Metastatic Pancreatic Carcinoma in the Ovary (tissue), 1 donor: ENCODE measurements around a stretch of chr1.

GRCh38 chr1:164636388-164636694, 77.4 kb downstream of the PBX1 start:
- PRO-cap: no peak

GRCh38 chr1:164637222-164637915, 78.4 kb downstream of the PBX1 start:
- PRO-cap: no peak

DNA sequence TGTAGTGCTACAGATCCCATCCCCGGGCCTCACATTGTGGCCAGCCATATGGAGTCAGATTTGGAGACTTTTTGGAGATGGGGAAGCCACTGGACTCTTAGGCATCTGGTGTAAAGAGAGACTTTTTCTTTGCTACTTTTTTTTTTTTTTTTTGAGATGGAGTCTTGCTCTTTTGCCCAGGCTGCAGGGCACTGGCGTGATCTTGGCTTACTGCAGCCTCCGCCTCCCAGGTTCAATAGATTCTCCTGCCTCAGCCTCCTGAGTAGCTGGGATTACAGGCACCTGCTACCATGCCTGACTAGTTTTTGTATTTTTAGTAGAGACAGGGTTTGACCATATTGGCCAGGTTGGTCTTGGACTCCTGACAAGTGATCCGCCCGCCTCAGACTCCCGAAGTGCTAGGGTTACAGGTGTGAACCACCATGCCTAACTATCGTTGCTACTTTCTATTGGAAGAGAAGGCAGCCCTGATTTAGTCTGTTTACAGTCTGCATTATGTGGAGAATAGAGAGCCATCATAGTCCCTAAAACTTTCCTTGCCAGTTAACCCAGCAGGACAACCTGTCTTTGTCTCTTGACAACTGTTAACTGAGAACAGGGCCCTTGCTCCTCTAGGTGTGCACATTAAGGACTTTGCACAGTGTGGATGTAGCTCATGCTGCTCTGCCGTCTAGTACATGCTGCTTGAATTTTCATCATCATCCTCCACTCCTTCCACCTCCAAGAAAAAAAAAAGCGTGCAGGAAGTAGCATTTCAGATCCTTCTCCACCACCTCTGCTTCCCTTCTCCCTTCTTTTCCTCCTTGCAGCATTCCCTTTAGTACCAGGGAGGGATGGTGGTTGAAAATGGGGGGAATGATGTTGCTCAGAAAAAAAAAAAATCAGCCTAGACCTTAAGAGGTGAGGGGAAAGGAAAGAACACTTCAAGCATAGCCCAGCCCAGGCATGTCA, 91.4 kb downstream of the PBX1 start:
- PRO-cap: no peak

- PRO-cap: no peak
Observed at GRCh38 chr1:164773410-164773996, 214.5 kb downstream of the PBX1 start.

DNA sequence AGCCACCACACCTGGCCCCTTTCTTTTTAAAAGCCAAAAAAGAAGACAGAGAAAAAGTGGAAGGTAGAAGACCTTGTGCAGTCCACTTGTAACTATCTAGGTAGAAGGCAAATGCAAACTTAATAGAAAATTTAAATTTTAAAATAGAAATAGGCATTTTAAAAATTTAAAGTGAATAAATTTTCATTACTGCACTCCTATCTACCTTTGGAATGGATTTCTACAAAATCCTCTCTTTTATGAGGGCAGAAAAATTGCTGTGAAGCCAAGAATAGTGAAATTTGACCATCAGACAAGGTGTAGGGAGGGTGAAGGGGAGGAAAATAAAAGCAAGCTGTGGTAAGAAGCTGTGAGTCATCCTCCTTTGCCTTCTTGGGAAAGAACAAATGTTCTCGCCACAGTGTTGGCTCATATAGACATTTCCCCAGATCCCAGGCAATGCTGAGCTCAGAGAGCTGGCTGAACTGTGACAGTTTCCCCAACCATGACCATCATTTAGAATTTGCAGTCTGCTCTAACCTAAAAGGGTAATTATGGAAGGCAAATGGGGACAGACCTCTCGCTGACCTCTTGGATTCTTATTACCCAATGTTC, 235.3 kb downstream of the PBX1 start:
- PRO-cap: no peak

GRCh38 chr1:164912208-164912774, 353.3 kb downstream of the PBX1 start:
- PRO-cap: no peak

- PRO-cap: no peak
Observed at GRCh38 chr1:165436901-165437272, 8.0 kb downstream of the RXRG start.

DNA sequence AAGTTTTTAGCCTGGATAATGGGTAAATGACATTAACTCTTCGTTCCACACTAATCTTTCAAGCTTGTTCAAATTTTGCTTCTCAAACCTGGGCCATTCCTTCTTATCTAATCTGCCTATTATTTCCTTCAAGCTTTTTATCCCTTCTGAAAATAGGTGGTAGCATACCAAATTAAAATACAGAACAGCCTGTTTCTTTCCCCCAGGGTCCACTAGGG, 306 bp upstream of the UCK2 start:
- PRO-cap: no peak

GRCh38 chr1:165900434-165901447, 73.3 kb downstream of the UCK2 start:
- PRO-cap: no peak

GRCh38 chr1:167086706-167087174, 3.4 kb downstream of the GPA33 start:
- PRO-cap: no peak

DNA sequence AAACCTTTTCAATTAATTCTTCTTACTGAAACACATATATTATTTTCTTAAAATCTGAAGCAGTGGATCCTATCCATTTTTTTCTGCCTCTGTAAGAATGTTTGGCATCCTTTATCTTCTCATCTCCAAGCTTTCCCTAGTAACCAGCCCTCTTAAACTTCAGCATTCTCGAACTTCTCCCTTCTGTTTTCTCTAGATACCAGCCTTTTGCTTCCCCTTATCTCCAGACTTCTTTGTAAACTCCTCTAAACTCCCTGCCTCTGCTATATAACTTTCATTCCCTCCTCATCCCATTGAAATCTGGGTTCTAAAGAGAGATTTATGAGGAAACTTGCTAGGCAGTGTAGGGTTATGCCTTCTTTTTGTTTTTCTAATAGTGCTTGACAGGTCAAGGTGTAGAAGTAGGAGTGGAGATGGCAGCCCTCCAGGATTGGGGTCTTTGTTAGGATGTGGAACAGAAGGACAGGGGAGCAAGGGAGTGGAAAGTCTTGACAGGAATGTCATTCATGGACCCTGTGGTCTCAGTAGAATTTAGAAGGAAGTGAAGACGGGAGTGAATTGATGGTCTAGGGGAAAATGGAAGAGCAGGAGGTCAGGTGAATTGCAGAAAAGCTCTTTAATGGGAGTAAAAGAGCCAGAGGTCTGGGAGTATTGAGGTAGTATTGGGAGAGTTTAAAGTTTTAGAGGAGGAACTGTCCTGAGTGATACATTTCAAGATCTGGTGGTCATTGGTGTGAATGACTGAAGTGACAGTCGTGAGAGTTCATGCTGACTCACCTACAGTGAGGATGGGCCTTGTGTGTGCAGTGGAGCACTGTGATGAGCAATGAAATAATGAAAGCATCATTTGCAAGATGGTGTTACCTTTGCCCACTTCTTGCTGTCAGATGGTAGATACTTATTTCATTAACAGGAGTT, 28.6 kb downstream of the POU2F1 start:
- PRO-cap: no peak

GRCh38 chr1:167432387-167432732, 86.0 kb downstream of the CD247 start:
- PRO-cap: no peak

DNA sequence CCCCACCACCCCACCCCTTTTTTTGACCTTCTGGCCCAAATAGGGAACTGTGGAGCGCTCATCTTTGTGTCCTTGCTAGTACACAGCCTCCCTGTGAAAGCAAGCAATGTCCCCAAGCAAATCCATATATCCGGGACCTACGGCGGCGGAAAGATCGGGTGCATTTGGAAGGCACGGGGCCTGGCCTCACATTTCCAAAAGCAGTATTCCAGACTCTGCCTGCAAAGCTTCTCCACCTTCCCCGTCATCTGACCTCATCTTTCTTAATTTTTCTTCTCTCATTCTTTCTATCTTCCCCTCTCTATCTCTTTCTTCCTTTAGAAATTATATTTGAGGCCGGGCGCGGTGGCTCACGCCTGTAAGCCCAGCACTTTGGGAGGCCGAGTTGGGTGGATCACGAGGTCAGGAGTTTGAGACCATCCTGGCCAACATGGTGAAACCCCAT, 28.3 kb downstream of the CD247 start:
- PRO-cap: no peak

DNA sequence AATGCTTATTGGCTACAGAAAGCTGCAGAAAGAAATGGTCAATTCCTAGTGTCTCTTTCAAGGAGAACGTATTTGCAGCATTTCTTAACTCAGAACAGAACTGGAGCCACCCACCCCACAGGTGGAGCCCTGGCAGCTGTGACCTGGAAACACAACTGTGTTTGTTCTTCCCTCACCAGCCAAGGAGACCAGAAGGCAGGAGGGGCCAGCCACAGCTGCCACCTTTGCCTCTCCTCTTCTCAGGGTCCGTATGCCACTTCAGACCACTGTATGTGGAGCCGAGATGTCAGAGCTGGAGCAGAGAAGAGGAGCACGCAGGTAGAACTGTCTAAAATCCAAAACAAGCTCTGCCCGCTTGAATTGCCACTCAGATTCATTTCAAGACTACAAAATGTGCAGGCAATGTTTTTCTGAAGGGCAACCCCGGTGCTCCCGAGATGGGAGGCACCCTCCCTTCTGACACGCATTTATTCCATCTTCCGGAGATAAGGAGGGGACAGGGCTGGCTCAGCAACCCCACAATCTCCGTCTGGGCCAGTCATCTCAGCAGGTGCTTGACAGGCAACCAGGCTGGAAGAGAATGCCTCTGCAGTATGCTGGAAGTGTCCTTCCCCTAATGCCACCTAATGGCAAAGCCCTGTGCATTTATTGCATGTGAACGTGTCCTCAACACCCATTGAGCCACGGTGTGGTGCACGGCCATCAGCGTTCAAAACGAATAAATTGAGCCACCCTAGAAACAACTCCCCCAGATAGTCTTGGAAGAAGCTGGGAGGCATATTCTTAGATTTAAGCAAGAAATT, 16.6 kb downstream of the CD247 start:
- PRO-cap: no peak

GRCh38 chr1:167516479-167517447, 1.6 kb downstream of the CD247 start:
- PRO-cap: no peak

GRCh38 chr1:167547870-167548302, 5.7 kb downstream of the CREG1 start:
- PRO-cap: no peak

DNA sequence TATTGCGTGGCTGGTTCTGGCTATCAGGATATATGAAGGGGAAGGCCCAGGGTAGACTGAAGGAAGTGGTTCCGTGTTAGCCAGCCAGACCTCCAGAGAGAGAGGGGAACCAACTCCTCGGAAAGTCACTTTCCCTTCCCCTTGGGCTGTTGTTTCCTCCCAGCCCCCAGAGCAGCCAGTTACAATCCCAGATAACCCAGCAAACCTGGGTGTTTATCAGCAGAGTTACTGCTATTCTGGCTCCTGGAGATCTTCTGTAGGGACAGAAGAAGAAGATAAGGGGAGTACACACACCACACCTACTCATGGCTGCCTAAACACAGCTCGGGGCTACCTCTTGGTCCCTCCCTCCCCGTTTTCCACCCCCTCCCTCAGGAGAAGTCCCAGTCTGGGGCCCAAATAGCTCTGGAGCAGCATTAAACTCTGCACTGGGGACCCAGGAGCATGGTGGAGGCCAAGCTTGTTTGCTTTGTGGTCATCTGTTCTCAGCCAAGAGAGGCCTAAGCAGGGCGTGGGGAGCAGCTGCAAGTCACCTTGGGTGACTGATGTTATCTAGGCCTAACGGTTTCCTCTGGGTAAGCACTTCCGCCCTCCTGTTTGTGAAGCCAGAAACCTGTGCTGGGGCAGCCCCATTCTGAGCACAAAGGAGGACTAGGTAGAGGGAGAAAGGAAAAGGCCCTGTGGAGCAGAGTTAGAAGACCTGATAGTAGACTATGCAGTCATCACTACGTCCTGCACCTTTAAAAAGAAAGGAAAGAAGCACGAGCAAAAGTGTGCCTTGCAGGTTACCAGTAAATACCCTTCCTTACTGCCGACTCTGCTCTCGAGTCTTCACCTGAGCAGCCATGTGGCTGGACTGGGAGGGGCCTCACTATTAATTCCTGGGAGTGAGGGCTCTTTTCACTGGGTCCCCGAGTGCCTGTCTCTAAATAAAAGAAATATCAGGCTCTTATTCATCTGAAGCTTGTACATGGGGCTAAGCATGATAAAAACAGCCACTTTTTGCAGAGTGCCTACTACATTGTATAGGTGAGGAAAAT, 2.0 kb upstream of the RCSD1 start:
- PRO-cap: no peak

DNA sequence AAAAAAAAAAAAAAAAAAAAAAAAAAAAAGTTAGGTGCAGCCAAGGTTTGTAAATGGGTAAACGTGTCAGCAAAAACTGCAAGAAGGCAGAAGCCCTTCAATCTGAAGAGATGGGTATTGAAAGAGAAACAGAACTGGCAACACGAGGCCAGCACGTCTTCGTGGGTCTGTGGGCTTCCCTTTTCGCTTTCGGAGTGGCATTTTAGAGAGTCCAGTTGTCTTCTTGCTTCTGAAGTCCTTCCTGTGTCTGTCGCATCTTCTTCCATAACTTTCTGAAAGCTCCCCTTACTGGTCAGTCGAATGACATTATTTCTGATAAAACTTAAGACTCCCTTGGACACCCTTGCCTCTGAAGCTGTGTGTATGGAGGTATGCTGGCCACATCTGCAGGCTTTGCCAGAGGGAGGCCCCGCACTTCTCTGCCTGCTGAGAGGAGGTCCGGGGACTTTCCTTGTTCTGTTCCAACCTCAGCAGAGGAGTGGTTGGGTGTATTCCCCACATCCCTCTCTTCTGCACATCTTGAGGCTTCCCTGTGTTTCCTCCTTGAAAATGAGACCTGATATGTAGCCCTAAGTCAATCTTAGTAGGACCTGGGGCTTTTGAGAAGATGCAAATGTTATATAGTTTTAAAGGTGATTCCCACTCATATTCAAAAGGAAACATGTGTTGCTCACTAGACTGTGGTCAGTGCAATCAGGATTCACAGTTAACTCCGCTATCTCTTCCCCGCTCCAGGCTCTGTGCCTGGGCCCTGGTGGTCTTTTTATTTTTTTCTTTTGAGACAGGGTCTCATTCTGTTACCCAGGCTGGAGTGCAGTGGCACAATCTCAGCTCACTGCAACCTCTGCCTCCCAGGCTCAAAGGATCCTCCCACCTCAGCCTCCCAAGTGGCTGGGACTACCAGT, 945 bp downstream of the RCSD1 start:
- PRO-cap: no peak

- PRO-cap: no peak
Observed at GRCh38 chr1:167631630-167632760, 2.0 kb downstream of the RCSD1 start.

DNA sequence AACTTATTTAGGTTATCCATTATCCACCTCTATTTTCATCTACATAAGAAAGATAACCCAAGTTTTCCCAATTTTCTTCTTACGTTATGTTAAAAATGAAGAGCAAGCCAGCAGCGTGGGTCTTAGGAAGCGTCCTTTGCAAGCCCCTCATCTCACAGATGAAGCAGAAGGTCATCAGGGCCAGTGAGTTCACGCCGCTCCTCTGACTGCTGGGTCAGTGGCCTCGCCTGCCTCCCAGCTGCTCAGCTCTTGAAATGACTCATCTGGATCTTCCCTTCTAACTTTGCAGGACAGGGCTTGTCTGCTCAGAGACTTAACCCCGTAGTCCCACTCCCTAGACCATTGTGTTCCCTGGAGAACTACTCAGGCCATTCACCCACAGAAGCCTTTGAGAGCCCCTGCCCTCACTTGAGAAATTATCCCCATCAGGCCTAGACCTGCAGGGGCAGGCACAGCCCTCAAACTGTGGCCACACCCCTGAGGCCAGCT, 32.9 kb downstream of the RCSD1 start:
- PRO-cap: no peak